ENCODE results near the gene PNLDC1.

DNA sequence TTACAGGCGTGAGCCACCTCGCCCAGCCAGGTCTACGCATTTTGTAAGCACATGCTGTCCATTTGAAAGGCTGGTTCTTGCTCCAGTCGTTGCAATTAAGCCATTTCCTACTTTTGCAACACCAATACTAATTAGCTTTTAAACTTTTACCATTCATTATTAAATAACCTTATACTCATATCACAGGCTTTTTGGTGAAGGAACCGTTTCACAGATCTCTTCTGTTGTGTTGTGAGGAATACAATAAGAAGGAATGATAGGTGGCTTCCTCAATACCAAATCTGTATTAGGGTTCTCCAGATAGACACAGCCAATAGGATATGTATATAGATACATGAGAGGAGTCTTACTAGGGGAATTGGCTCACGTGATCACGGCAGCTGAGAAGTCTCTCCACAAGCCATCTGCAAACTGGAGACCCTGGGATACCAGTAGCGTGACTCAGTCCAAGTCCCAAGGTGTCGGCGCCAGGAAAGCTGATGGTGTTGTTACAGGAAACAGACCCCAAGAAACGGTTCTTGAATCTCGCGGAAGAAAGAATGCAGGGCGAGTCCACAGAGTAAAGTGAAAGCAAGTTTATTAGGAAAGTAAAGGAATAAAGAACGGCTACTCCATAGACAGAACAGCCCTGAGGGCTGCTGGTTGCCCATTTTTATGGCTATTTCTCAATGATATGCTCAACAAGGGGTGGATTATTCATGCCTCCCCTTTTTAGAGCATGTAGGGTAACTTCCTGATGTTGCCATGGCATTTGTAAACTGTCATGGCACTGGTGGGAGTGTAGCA is 61.4 kb downstream of the SYTL3 start:
- PRO-cap, 2 experiments, result no peak in any of the 2 experiments

DNA sequence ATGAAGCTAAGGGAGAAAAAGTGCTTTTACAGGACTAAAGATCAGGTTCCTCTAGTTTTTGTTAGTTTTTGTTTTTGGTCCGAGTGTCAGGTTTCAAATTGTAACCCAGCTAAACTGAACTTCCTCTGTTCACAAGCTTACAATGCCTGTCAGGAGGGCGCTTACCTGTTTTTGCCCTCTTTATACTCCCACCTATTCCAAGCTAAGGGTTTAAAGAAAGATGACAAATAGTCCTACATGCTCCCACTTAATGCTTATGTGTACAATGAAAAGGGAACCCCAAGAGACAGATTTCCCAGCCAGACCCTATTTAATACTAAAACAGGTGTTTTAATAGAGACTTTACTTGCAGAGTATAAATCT is 38.5 kb downstream of the EZR start:
- PRO-cap, 2 experiments, result no peak in any of the 2 experiments

GRCh38 chr6:158799261-158799979 is 19.7 kb downstream of the EZR start:
- PRO-cap, 2 experiments, result no peak in any of the 2 experiments

DNA sequence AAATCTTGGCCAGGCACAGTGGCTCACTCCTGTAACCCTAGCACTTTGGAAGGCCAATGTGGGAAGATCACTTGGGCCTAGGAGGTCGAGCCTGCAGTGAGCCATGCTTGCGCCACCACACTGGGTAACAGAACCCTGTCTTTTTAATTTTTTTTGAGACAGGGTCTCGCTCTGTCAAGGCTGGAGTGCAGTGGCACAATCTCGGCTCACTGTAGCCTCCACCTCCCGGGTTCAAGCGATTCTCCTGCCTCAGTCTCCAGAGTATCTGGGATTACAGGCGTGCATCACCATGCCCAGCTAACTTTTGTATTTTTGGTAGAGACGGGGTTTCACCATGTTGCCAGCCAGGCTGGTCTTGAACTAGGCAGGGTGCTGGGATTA is 18.2 kb downstream of the EZR start:
- PRO-cap, 2 experiments, result no peak in any of the 2 experiments

DNA sequence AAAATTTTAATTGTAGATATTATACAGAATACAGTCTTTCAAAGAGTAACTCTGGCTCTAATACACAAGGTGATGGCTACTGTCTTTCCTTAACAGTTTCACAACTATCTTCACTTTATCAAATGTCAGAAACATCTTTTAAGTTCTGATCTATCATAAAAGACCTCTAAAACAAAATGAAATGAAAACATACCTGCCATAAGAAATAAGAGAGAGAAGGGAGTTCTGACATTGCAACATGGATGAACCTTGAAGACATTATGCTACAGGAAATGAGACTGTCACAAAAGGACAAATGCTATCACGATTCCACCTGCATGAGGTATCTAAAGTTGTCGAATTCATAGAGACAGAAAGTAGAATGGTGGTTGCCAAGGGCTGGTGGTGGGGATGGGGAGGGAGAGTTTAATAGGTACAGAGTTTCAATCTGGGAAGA is 3.4 kb downstream of the EZR start:
- PRO-cap, 2 experiments, result no peak in any of the 2 experiments

GRCh38 chr6:158854243-158855177 is 35.3 kb upstream of the EZR start:
- PRO-cap, 2 experiments, result peak in 2 of 2 experiments; most common plus-strand start chr6:158854559 (in 1); most common minus-strand start chr6:158854602 (in 2)

DNA sequence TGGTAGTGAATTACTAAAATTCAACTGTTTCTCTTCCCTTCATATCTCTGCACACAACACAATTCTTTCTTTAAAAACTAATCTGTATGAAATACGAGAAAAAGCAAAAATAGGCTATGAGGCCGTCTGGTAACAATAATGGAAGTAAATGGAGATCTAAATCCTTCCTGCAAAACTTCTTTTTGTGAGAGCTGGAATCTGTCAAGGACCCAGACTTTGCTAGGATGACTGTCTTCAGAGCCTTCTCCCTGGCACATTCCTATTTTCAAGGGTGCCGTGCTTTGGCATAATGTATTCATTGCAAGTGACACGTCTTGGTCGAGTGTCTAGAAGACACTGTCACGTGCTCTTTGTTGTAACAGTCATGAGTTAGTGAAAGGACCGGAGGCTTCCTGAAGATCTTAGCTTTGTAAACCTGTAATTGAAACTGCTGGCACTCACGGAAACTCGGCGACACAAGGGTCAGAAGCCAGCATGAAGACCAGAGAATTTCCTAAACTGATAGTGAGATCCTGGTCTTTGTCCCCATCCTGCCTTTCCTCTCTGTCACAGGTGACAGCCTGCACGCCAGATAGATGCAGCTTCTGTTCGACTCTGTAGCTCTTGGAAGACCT is 19.6 kb upstream of the TAGAP start:
- PRO-cap, 2 experiments, result peak in 1 of 2 experiments; most common plus-strand start position 433 of the sequence (in 1); most common minus-strand start position 258 of the sequence (in 1)

DNA sequence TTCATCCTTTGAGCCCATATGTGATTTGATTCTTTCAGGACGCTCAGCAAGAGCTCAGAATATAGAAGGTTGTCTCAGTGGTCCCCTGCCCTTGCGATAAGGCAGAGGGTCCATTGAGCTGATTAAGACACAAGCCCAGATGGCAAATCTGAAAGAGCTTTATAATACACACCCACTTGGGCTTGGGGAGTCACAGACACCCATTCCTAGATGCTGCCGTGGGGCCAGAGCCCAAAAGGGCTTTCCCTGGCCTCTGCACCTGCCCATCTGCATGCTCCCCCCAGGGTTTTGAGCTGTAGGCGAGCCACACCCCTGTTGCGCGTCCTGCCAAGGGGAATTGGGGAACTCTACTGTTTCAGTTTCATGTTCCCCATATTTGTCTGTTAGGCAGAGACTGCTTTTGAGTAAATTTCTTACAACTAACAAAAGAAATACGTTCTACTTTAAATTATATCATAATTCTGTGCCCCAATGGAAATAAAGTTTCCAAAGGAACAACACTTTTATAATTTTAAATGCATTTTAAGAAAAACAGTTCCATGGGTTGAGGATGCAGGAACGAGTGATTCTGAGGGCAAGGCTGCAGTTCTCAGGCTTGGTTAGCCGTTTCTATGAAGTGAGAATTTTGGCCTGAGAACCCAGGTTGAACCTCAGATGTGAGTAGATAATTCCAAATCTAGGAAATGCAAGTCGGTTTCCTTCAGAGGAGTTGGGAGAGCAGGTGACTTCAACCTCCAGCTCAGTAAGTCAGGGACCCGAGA is 52.8 kb upstream of the FNDC1 start:
- PRO-cap, 2 experiments, result no peak in any of the 2 experiments

GRCh38 chr6:159125772-159126419 is 43.3 kb upstream of the FNDC1 start:
- PRO-cap, 2 experiments, result no peak in any of the 2 experiments

DNA sequence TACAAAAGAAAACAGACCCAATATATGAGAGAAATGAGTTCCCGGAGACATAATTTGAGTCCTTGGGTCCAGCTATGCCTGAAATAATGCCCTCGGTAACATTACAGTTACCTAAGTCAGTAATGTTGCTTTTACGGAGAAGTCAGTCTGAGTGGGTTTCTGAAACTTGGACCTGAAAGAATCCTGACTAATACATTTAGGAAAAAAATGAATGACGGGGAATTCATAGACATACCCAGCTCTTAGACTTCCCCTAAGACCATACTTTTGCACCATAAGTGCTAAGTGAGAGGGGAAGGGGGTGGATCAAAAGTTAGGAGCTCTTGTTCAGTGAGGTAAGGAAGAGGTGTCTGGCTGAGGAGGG is 135.2 kb downstream of the FNDC1 start:
- PRO-cap, 2 experiments, result no peak in any of the 2 experiments

DNA sequence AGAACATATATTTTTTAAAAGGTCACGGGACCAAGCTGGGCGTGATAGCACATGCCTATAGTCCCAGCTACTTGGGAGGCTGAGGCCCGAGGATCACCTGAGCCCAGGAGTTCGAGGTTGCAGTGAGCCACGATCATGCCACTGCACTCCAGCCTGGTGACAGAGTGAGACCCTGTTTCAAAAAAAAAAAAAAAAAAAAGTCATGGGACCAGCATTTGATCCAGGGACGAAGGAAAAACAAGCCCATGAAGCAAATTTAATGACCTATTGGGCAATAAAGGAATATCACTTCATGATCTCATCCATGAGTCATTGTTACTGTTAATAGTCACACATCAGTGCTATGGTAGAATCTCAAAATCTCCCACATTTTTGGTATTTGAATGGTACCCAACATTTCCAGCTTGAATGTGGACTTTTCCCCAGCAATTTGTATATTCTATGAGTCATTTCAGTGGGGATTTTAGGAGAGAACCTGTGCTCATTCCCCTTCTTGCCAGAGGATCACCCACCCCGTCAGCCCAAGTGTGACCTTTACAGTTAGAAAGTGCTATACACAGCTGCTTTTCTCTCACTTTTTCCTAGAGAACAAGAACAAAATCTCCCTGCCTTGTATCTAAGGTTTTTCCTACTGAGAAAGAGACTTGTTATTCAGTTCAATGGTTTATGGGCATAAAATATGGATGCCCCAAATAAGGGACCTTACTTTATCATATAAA is 8.5 kb upstream of the SOD2 start:
- PRO-cap, 2 experiments, result no peak in any of the 2 experiments

DNA sequence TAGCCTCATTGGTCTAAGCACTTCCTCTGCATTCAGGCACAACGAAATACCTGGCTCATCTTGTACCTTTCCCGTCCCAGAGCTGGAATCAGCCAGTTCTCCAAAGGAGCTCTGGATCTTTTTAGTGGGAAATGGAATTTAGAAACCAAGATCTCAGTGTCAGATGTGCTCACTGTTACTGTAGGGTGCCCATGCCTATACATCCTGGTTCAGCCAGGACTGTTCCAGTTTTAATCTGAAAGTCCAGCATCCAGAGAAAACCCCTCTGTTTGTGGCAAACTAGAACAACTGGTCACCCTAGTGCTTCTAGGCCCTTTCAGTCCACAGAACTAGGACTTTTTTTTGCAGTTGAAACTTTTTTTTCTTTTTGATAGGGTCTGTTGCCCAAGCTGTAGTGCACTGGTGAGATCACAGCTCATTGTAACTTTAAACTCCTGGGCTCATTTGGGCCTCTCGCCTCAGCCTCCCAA is 3.9 kb upstream of the WTAP start:
- PRO-cap, 2 experiments, result no peak in any of the 2 experiments

- PRO-cap, 2 experiments, result no peak in any of the 2 experiments
These were observed at the start of gene PNLDC1 for GRCh38 chr6:159800095-159800432. TSS of gene PNLDC1 (plus strand) at chr6:159800276.

GRCh38 chr6:159807353-159807673 is 7.2 kb downstream of the PNLDC1 start:
- PRO-cap, 2 experiments, result no peak in any of the 2 experiments

- PRO-cap, 2 experiments, result no peak in any of the 2 experiments
These were observed 26.0 kb downstream of the MAS1 start for GRCh38 chr6:159916848-159917210.

- PRO-cap, 2 experiments, result no peak in any of the 2 experiments
These were observed 65.9 kb upstream of the SLC22A1 start for GRCh38 chr6:160055490-160056282.

DNA sequence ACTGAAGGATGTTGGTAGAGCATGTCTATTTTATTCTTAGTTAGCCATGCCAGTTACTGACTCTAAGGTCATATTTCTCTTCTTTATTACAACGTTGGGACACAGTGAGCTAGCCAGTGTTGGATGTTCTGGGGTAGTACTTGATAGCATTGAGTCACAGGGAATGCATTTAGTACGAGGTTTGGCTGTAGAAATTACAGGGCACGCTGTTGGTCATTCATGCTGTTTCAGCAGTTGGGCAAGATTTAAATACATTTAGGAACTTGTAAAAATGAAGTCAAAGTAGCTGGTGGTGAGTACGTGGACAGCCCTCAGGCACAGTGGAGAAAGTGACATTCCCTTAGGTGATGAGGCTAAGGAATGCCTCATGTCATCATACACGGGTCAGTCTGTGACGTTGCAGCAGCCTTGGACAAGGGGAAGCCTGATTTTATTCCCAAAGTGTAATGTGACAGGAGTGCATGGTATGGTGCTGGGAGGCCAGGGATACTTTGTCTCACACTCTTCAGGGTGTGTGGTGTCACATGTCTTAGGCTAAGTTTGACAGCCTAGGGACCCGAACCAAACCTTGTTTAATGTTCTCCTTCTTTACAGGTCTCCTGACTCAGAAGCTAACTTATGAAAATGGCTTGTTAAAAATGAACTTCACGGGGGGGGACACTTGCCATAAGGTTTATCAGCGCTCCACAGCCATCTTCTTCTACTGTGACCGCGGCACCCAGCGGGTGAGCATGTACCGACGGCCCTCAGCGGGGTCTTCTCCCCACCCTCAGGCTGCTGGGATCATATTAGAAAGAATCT is 57.6 kb upstream of the SLC22A1 start:
- PRO-cap, 2 experiments, result no peak in any of the 2 experiments

DNA sequence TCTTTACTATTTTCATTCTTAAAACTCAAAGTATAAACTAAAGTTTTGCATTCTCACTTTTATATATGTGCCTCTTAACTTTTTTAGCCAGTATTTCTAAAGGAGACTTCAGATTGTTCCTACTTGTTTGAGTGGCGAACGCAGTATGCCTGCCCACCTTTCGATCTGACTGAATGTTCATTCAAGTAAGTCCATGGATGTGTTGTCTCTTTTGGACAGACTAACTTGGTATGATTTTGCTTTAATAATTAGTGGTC is 57.0 kb upstream of the SLC22A1 start:
- PRO-cap, 2 experiments, result no peak in any of the 2 experiments

DNA sequence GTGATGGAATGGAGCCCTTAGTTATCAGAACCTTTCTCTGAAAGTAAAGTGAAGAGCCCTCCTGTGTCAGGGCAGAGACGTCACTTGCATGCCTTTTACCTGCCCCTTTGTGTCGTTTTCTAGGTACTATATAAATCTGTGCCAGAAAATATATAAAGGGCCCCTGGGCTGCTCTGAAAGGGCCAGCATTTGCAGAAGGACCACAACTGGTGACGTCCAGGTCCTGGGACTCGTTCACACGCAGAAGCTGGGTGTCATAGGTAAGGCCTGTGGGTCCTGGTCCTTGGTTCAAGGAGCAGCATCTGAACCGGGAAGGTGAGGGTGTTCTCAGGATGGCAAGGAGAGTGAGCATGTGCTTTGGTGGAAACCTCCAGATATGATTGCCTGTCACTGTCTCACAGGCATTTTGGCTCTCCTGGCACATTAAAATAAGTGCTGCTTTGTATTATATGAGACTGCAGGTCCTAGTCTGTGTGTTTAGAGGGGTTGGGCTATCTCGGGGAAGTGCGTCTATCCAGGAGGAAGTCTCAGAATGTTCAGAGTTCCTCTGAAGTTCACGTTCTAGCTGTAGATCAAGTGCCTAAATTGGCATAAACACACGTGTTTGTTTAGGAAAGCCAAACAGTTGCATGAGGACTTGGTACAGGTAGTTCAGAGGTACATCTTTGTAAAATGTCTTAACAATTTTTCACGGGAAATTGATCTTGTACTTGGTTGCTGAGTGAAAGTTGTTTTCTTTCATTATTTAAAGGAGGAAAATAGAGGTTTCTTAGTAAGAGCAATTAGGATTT is 36.5 kb upstream of the SLC22A1 start:
- PRO-cap, 2 experiments, result no peak in any of the 2 experiments

- PRO-cap, 2 experiments, result no peak in any of the 2 experiments
These were observed 25.2 kb upstream of the SLC22A1 start for GRCh38 chr6:160096341-160096884.

Measured in cytotoxic T cell (primary cell).